Uterus (tissue), 7 donors: ENCODE measurements around the genes THUMPD1 and CRYM.

DNA sequence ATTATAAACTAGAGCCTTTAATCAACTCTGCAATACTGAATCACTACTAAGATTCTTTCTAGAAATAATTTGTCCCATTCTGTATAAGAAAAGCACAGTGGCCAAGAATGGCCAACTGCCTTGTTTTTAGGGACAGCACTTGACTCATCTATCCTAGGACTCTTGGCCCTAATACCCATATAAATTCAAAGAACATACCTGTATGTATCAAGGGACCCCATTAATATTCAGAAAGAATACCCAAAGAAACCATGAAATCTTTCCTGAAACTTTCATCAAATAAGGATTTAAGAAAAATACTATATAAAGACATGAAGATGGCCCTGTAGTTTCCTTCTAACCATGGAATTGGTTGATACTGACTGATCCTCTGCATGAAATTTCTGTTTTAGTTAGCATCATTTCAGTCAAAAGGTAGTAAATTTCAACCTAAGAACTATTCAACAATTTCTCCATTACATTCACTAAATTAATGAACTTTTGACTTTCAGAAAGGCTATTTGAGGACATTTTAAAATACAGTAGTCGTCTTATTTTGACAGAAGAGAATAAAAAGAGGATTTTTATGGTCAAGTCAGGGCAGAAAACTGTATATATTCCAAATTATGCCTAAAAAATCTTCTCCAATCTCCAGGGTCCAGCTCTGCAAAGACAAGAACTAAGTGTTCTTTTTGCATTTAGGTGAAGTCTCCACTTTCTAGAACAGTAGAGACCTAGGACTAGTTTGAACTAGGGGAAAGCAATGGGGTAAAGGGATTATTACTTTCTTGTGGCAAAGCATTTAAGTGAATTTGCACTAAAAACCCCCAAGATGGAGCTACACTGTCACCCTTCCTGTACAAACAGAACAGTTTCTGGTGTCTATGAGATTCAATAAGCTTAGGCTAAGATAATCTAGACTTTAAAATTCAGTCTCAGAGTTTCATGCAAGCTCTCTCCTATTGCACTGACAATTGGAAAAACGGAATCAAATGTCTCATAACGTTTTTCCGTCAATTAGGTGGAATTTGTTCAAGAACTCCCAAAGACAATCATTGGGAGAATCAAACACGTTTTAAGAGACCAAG, 9.4 kb downstream of the THUMPD1 start:
- PRO-cap, 4 experiments = no peak in any of the 4 experiments
- RAMPAGE, long total RNA, 2 experiments = no peak in any of the 2 experiments
- RRBS = no CpG with 5 or more reads among the region's 5 CpGs

GRCh38 chr16:20741158-20742372, at the start of gene THUMPD1:
THUMPD1 (minus strand) TSS chr16:20741818.
- PRO-cap, 4 experiments = peak in 4 of 4 experiments; most common plus-strand start chr16:20741428 (in 4); most common minus-strand start chr16:20741800 (in 4)
- RAMPAGE, long total RNA, 2 experiments = start-site peak on the minus strand in 2 of 2 experiments, at chr16:20741755-20741830 at its widest, 29 to 221 reads per replicate
- RRBS = 1% methylated on average over 25 of the region's 76 CpGs

DNA sequence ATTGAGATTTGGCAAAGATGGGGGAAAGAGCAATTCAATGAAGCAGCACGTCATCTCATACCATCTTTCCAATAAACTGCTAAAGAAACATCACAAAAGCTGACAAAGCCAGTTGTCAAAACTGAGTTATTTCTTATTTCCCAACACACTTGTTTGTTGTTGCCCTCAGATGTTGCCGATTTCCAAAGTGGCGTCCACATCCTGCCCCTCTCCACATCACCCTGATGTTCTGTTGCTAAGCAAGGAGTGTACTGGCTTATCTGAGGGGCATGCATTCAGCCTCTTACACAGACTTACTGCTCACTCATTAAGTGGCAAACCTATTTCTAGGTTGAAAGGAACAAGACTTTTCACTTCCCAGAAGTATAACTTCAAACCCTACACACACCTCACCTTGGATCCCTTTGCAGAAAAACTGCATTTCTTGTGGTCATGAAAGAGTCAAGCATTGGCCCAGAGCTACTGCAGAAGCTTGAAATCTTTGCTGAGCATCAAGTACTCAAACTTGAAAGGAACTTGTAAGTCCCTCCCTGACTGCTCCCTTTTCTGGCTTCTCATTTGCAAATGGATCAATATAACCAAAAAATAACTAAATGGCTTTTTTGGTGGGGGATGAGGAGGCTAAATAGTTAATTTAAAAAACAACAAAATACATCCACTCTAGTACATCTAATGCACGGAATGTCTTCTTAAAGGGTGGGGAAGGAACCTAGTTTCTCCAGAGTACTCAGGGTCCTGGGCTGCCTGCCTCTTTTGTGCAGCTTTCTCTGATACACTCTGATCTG, 43.3 kb downstream of the DCUN1D3 start:
- PRO-cap, 4 experiments = no peak in any of the 4 experiments
- RAMPAGE, long total RNA, 2 experiments = no peak in any of the 2 experiments
- RRBS = no CpG with 5 or more reads among the region's 4 CpGs

GRCh38 chr16:20929882-20930362, 29.4 kb downstream of the LYRM1 start:
- PRO-cap, 4 experiments = peak in 2 of 4 experiments; most common minus-strand start chr16:20930163 (in 1)
- RAMPAGE, long total RNA, 2 experiments = no peak in any of the 2 experiments
- RRBS = no CpG with 5 or more reads among the region's 10 CpGs

DNA sequence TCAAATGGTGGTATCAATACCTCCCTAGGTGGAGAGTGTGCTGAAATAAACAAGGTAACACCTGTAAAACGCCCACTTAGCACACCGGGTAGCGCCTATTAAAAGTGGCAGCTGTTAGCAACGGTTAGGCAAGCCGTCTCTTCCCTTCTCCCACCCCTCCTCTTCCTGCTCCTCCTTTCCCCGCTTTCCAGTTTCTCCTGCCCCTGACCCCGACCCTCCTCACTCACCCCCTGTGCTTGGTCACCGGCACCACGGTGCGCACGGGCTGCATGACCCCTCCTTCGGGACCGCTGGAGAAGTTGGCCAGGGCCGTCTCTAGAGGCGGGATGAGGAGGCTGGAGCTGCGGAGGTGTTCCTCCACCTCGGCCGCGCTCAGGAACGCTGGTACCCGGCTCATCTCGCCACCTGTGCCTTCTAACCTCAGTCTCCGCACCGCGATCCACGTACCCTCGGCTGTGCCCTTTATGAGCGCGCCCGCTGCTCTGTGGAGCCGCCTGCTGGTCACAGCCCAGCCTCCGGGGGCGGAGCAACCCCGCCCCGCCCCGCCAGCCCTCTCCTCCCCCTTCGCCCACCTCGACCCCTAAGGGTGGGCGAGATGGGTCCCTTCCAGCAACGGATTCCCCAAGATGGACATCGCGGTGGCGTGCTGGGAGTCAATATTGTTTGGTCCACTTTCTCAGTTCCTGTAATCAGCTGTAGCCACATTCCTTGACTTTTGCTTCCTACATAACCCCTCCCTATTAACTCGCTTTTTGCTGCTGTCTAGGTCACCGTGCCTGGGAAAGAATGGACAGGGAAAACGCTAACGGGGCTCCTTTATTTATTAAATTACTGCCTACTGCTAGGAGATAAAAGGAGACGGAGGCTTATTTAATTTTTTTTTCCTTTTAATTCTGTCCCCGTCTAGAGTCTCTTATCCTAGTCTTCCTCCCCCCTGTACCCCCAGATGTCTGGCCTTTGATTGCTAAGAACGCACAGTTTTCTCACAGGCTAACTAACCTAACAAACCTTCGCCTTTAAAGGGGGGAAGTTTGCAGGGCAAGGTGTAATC, at the start of gene CRYM:
CRYM (minus strand) TSS at position 436 of the 1,051 bp plus-strand sequence.
- PRO-cap, 4 experiments = peak in 2 of 4 experiments; most common plus-strand start position 612 of the sequence (in 1); most common minus-strand start position 436 of the sequence (in 1)
- RAMPAGE, long total RNA, 2 experiments = no peak in any of the 2 experiments
- RRBS = 7% methylated on average over 2 of the region's 51 CpGs

- PRO-cap, 4 experiments = no peak in any of the 4 experiments
- RAMPAGE, long total RNA, 2 experiments = no peak in any of the 2 experiments
- RRBS = no CpG with 5 or more reads among the region's 16 CpGs
Observed at GRCh38 chr16:21359932-21360465, 81.9 kb upstream of the CRYM start.

GRCh38 chr16:21511349-21512148, 87.8 kb upstream of the METTL9 start:
- PRO-cap, 4 experiments = no peak in any of the 4 experiments
- RAMPAGE, long total RNA, 2 experiments = no peak in any of the 2 experiments
- RRBS = no CpG with 5 or more reads among the region's 27 CpGs

DNA sequence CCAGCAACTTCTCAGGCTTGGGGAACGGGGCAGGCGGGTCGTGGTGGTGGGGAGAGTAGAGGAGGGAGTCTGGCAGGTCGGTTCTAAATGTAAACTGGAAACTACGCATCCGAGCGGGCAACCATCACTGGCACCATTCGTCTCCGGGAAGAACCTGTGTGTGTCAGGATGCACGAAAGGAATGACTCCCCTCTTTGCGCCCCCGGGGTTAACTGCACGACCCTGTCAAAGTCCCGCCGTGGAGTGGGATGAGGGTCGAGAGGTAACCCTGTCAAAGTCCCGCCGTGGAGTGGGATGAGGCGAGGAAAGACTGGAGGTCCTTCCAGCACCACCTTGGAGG, 472 bp upstream of the METTL9 start:
- PRO-cap, 4 experiments = no peak in any of the 4 experiments
- RAMPAGE, long total RNA, 2 experiments = no peak in any of the 2 experiments
- RRBS = 3% methylated on average over 4 of the region's 19 CpGs

DNA sequence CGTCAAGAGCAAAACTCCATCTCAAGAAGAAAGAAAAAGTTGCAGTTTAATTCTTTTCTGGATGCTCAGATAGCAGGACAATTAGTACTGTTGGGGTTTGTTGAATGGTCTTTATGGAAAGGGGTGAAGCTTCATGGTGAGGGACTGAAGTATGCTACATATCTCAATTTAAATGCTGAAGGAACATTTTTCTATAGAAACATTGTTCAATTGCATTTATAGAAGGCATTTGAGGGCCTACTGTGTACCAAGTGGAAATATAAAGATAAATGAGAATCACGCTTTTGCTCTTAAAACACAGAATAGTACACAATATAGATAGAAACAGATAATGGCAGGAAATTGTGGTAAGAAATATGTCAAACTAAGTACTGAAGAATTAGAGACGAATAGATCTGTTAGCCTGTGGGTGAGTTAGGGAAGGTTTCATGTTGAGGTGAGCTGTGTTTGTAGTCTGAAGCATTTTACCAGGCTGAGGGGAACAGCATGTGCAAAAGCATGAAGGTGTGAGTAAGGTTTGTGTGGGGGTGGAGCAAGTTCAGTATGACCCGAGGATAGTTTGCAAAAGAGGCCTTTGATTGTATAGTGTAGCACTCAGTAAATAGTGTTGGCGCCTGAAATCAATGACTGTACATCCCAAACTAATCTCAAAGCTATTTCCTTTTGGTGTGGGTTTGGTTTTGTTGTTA, 14.0 kb downstream of the IGSF6 start:
- PRO-cap, 4 experiments = no peak in any of the 4 experiments
- RAMPAGE, long total RNA, 2 experiments = no peak in any of the 2 experiments
- RRBS = no CpG with 5 or more reads among the region's 5 CpGs

DNA sequence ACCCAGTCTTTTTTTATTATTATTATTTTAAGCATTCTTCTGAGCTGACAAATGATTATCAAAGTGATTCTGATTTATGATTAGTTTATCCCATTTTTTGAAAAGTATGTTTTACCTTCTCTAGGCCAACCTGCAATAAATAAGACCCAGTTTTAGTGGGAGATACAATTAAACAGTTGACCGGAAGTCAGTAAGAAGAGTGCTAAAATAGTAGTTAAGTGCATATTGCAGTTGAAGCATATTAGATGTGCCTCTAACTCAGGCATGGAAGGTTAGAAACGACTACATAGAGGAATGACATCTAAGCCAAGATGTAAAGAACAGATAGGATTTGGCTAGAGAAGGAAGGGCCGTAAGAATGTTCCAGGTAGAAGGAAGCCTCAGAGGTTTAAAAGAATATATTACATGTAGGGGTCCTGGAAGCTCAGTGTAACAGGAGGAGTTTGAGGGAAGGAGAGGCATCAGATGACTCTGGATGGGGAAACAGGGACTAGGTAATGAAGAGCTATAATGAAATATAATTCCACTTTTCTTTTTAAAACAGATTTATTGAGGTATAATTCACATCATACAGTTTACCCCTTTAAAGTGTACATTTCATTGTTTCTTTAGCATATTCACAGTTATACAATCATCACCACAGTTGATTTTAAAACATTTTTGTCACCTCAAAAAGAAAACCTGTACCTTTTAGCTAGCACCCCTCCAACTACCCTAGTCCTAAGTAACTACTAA, 23.1 kb downstream of the MOSMO start:
- PRO-cap, 4 experiments = no peak in any of the 4 experiments
- RAMPAGE, long total RNA, 2 experiments = no peak in any of the 2 experiments
- RRBS = no CpG with 5 or more reads among the region's 3 CpGs

- PRO-cap, 4 experiments = no peak in any of the 4 experiments
- RAMPAGE, long total RNA, 2 experiments = no peak in any of the 2 experiments
- RRBS = no CpG with 5 or more reads among the region's 15 CpGs
Observed at GRCh38 chr16:22220513-22221137, 14.5 kb downstream of the EEF2K start.

DNA sequence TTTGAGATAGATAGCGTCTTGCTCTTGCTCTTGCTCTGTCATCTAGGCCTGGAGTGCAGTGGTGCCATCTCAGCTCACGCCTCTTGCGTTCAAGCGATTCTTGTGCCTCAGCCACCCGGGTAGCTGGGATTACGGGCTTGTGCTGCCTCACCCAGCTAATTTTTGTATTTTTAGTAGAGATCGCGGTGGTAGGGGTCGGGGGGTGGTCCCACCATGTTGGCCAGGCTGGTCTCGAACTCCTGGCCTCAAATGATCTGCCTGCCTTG, 32.8 kb downstream of the POLR3E start:
- PRO-cap, 4 experiments = no peak in any of the 4 experiments
- RAMPAGE, long total RNA, 2 experiments = no peak in any of the 2 experiments
- RRBS = no CpG with 5 or more reads among the region's 10 CpGs

- PRO-cap, 4 experiments = no peak in any of the 4 experiments
- RAMPAGE, long total RNA, 2 experiments = no peak in any of the 2 experiments
- RRBS = no CpG with 5 or more reads among the region's 7 CpGs
Observed at GRCh38 chr16:22375374-22375675, 906 bp upstream of the CDR2 start.

- PRO-cap, 4 experiments = no peak in any of the 4 experiments
- RAMPAGE, long total RNA, 2 experiments = no peak in any of the 2 experiments
Observed at GRCh38 chr16:22406051-22406454, 31.6 kb upstream of the CDR2 start.

DNA sequence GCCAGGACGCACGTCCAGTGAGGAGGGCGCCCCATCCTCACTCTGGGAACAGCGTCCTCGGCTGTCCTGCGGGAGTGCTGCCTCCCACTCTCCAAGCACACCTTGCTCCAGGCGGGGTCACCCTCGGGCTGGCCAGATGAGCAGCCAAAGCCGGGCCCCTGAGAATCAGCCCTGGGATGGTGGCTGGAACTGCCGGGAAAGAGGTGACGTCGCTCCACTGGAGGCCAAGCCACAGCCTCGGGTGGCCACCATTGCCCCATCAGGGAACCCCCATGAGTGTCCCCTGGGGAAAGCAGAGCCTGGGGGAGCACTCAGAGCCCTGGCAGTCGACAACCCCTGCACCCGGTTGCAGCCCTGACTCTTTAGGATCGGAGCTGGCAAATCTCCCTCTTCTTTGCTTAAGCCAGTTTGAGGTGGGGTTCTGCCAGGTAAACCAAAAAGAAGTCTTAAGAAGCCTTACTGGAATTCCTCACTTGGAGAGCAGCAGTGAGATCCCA, 51.1 kb upstream of the CDR2 start:
- PRO-cap, 4 experiments = no peak in any of the 4 experiments
- RAMPAGE, long total RNA, 2 experiments = no peak in any of the 2 experiments
- RRBS = no CpG with 5 or more reads among the region's 16 CpGs

- PRO-cap, 4 experiments = no peak in any of the 4 experiments
- RAMPAGE, long total RNA, 2 experiments = no peak in any of the 2 experiments
- RRBS = no CpG with 5 or more reads among the region's 1 CpG
Observed at GRCh38 chr16:22606435-22606977, 95.8 kb downstream of the NPIPB5 start.

GRCh38 chr16:22673489-22673854, 140.5 kb upstream of the HS3ST2 start:
- PRO-cap, 4 experiments = no peak in any of the 4 experiments
- RAMPAGE, long total RNA, 2 experiments = no peak in any of the 2 experiments
- RRBS = no CpG with 5 or more reads among the region's 2 CpGs

DNA sequence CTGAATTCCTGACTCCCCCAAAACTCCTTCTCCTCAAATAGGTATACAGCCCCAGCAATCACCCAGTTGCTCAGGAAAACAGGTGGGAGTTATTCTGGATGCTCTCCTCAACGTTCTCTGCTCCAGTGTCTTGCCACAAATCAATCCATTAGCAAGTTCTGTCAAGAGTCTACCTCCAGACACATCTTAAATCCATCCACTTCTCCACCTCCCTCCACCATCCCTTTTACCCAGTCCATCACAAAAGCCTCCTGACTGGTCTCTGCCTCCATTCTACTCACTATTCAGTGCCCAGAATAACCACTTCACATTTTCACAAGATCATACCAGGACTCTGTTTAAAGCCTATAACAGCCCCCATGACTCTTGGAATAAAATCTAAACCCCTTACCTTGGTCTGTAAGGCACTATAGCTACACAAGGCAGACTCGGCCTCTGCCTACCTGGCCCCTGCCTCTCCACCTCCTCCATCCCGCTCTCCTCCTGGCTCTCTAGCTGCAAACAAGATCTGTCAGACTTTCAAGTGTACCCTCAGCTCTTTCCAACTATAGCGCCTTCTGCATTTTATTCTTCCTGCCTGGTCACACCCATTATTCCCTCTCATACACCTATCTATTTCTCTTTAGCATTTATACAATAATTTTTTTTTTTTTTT, 8.4 kb downstream of the USP31 start:
- PRO-cap, 4 experiments = no peak in any of the 4 experiments
- RAMPAGE, long total RNA, 2 experiments = no peak in any of the 2 experiments
- RRBS = no CpG with 5 or more reads among the region's 4 CpGs

- PRO-cap, 4 experiments = no peak in any of the 4 experiments
- RAMPAGE, long total RNA, 2 experiments = no peak in any of the 2 experiments
- RRBS = no CpG with 5 or more reads among the region's 2 CpGs
Observed at GRCh38 chr16:23278085-23278488, 24.0 kb upstream of the SCNN1B start.

GRCh38 chr16:23348558-23349025, 46.5 kb downstream of the SCNN1B start:
- PRO-cap, 4 experiments = no peak in any of the 4 experiments
- RAMPAGE, long total RNA, 2 experiments = no peak in any of the 2 experiments
- RRBS = no CpG with 5 or more reads among the region's 16 CpGs